Esophagus muscularis mucosa (tissue), 4 donors: ENCODE measurements around the genes KDM1B and SOX4.

DNA sequence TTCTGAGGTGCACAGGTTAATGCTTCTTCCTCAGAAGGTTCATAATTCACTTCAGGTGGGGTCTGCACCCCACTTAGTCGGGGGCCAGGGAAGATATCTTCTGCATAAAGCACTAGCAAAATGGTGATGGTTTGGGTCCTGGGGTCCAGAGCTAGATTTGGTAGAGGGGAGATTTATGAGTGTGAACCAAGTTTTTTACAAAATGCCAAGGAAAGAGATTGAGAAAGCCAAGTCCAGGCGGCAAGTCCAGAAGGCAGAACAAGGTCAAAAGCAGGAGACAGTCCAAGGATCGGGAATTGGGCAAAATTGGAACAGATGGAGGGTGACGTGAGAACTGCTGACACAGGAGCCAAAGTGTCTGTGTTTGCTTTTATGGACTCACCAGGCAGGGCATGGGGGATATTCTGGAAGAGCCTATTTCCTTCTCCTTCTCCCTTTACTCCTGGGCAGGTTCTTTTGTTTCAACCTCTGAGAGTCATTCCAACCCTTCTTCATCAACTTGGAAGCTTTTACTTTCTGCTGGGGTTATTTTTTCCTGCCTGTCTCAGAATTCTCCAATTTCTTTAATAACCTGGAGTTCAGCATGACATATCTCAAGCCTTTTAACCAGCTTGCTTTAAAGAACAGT is 4.1 kb downstream of the NHLRC1 start:
- PRO-cap = no peak
- RAMPAGE, long total RNA, 4 experiments = no peak in any of the 4 experiments

DNA sequence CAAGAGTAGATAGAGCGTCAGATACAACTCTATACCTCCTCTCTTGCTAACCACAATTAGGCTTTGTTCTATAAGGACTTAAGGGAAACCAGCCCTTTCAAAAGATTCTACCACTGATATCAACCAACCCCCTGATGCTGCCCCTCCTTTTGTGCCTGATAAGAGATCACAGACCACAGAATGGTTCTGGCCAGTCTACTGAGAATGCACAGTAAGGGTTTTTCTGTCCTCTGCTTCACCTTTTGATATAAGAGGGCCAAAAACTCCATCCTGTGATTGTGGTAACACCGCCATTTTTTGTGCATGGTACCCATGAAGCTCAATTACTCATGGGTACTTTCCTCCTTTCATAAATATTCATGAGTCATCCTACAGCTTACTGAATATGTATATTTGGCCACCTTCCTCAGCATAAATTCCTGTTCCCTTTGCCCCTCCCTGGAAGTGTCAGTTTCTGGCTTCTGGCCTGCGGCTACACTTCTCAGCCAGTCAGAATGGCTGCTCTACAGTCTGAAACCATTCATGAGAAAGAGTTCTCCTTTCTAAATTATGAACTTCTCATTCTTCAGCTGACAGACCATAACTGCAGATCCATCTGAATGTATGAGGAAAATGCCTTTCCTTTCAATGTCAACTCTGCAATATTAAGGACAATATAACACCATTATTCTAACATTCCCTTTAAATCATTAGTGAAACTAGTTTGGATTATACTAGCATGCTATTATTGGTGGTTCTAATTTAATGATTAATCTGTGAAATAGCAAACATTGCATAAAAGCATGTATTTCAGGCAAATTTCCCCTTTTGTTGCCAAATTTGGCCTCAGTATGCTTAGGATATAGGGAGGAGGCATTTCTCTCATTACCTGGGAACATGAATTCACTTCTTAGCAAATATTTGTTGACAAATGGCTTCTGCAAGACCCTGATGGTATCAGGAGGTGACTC is 1.9 kb downstream of the TPMT start:
- PRO-cap = unidirectional peak, plus-strand start at position 561 of the sequence
- RAMPAGE, long total RNA, 4 experiments = no peak in any of the 4 experiments

DNA sequence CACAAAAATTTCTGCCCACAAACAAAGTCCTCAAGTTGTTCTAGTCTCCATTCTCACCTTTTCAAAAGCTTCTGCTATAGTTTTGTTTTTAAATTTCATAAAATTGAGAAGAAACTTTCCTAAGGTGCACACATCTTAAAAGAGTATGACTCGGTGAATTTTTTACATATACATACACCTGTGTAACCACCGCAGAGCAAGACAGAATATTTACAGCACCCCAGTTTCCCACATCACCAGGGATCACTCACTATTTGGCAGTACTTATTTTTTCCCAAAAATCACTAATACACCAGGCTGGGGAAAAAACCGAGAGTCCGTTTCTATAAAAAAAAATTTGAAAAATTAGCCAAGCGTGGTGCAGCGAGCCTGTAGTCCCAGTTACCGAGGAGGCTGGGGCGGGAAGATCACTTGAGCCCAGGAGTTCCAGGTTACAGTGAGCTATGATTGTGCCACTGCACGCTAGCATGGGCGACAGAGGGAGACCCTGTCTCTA is 550 bp downstream of the TPMT start:
- PRO-cap = unidirectional peak, plus-strand start at position 387 of the sequence
- RAMPAGE, long total RNA, 4 experiments = no peak in any of the 4 experiments

DNA sequence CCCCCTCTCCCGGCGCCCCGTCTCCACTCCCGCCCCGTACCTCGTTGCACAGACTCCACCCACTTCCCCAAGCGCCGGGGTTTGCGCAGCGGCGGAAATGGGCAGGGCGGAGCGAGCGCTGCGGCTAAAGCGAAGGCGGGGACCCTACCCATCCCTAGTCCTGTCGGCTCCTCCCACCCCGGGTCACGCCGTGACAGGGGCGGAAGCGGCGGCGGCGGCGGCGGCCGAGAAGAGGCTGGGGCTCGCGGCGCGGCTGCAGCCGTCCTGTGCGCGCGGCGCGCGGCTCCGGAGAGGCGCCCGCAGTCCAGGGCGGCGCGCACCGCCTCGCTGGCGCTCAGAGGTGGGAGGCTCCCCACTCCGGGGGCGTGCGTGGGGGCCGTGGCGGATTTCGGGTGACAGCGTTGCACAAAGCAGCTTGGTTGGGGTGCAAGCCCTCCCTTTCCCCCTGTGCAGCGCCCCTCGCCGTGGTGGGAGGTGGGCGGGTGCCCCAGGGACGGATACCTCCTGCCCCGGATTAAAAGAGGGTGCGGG is at the start of gene KDM1B:
Gene KDM1B (plus strand): TSS at position 191 of the 531 bp plus-strand sequence.
- PRO-cap = bidirectional peak, plus-strand start at position 191 of the sequence, minus-strand start outside the sequence
- RAMPAGE, long total RNA, 4 experiments = no peak in any of the 4 experiments

DNA sequence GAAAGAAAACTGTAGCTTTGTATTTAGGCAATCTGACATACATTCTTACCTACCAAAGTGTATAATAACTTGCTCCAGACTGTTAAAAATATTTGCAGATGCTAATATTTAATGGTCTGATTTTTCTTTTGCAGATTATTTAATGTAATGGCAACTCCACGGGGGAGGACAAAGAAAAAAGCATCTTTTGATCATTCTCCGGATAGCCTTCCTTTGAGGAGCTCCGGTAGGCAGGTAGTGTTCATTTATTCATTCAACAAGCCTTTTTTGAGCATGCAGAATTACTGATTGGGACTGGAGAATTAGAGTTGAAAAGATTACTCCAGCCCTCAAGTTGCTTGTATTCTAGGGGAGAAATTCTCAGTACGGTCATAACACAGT is 4.5 kb downstream of the KDM1B start:
- PRO-cap = no peak
- RAMPAGE, long total RNA, 4 experiments = no peak in any of the 4 experiments

GRCh38 chr6:18213358-18214035 is 50.8 kb downstream of the DEK start:
- PRO-cap = no peak
- RAMPAGE, long total RNA, 4 experiments = no peak in any of the 4 experiments

DNA sequence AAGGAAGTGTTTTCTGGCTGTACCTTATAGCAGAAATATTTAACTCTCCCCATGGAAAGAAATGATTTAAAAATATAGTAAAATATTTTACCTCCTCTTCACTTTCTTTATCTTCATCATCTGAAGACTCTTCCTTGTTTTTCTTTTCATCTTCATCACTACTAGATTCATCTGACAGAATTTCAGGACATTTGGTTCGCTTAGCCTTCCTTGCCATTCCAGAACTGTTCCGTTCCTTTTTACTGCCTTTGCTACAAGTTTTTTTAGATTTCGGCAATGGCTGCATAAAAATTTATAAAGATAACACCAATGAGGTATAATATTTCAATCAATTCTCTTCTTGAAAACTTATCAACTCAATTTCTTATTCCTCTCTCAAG is 14.8 kb downstream of the DEK start:
- PRO-cap = no peak
- RAMPAGE, long total RNA, 4 experiments = start-site peak on the minus strand in 2 of 4 experiments, centred at positions 161 to 267 of the sequence, 37 to 310 reads per replicate

- PRO-cap = no peak
- RAMPAGE, long total RNA, 4 experiments = no peak in any of the 4 experiments
These were observed 60.6 kb downstream of the RNF144B start for GRCh38 chr6:18447405-18448595.

- PRO-cap = no peak
- RAMPAGE, long total RNA, 4 experiments = no peak in any of the 4 experiments
These were observed 10.3 kb downstream of the MBOAT1 start for GRCh38 chr6:20201864-20202457.

GRCh38 chr6:20301848-20302617 is 89.8 kb upstream of the MBOAT1 start:
- PRO-cap = no peak
- RAMPAGE, long total RNA, 4 experiments = no peak in any of the 4 experiments

DNA sequence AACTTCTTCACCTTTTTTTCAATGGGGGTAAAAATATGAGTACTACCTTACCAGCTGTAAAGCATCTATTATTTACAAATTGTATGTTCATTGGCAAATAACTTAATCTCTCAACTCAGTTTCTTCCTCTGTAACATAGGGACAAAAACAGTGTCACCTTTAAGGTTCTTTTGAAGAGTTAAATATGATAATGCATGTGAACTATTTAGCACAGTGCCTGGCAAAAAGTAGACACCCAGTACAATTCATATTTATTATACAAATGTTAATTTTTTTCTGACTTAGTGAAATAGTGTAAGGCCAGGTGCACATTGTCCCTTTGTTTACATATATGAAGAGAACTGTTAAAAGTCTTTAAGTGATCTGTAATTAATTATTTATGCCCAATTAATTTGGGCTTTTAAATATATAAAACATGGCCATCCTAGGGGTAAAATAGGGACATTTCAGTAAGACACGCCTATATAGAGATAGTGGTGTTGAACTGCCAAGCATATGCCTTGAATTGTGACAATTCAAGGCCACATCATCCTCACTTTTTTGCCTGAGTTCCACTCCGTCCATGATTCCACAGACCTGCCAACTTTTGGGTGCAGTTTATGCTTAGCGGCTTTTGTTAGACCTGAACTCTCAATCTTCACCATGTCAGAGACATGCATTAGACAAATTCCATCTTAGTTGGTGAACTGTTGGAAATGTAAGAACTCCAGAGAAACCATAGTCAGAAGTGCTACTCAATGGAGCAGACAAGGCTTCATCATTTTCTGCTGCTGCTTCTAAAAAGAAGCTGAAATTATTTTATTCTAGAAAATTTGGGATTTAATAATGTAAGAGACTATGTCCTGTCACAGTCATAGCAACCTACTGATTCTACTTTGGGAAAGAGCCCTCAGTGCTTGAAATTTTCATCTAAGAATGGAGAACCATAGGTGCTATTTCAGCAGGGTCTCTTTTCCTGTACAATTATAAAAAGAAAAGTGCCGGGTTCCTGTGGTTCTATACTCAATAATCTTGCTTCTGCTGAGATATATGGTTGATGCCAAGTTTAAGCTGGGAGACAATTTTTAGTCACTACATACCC is 4.8 kb downstream of the E2F3 start:
- PRO-cap = no peak
- RAMPAGE, long total RNA, 4 experiments = no peak in any of the 4 experiments

DNA sequence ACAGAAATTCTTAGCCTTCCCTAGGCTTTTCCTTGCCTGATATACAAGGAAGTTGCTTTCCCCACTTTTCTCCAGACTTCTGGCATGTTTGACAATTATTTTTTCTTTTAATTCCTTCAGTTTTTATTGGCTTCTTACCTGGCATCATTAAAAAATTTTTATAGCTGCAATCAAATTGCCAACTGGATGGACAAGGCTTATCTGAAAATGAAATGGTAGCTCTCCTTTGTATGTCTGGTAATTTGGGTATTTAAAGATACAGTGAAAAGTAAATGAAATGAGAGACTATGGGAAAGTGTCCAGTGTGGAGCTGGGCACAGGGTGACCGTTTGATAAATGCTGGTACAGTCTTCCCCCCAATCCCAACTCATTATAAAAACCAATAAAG is 15.3 kb downstream of the E2F3 start:
- PRO-cap = no peak
- RAMPAGE, long total RNA, 4 experiments = no peak in any of the 4 experiments

DNA sequence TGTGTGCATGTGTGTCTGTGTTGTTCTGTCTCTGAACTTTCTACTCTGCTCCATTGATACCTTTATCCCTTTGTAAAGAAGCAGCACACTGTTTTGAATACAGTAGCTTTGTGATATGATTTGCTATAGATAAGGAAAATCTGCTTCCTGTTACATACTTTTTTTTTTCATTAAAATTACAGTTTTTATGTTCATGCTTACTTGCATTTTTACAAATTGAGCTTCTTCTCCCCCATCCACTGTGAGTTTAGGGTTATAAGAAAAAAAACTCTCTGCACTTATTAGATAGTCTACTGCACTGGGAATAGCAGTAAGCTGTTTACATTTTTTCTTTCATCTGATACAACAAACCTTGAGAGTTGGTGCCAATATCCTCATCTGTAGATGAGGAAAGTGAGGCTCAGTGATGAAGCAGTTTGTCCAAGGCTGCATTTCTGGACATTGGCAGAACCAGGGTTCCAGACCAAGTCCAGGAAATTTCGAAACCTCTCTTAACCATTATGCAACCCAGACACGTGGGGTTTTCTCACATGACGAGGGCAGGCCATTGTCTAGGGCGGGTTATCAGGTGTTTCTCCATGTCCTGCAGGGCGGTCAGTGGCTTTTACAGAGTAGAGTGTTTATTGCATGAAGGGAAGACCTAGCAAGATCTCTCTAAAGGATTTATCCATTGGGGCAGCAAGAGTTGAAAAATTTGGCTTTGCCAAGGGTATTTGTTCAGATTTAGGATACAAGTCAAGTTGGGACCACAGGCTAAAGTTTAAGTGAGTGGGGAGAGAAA is 22.9 kb downstream of the E2F3 start:
- PRO-cap = no peak
- RAMPAGE, long total RNA, 4 experiments = no peak in any of the 4 experiments

- PRO-cap = no peak
- RAMPAGE, long total RNA, 4 experiments = no peak in any of the 4 experiments
These were observed 53.2 kb upstream of the CDKAL1 start for GRCh38 chr6:20481090-20481470.

DNA sequence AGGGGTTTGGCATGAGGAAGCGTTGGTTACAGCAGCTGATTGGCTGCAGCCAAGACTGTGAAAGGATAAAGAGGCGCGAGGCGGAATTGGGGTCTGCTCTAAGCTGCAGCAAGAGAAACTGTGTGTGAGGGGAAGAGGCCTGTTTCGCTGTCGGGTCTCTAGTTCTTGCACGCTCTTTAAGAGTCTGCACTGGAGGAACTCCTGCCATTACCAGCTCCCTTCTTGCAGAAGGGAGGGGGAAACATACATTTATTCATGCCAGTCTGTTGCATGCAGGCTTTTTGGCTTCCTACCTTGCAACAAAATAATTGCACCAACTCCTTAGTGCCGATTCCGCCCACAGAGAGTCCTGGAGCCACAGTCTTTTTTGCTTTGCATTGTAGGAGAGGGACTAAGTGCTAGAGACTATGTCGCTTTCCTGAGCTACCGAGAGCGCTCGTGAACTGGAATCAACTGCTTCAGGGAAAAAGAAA is at the start of gene SOX4:
Gene SOX4 (plus strand): TSS at position 96 of the 473 bp plus-strand sequence.
- PRO-cap = bidirectional peak, plus-strand start at position 96 of the sequence, minus-strand start outside the sequence
- RAMPAGE, long total RNA, 4 experiments = start-site peak on the plus strand in 4 of 4 experiments, centred at positions 93 to 94 of the sequence, 49 to 135 reads per replicate

GRCh38 chr6:21885385-21886268 is 292.1 kb downstream of the SOX4 start:
- PRO-cap = no peak
- RAMPAGE, long total RNA, 4 experiments = no peak in any of the 4 experiments

DNA sequence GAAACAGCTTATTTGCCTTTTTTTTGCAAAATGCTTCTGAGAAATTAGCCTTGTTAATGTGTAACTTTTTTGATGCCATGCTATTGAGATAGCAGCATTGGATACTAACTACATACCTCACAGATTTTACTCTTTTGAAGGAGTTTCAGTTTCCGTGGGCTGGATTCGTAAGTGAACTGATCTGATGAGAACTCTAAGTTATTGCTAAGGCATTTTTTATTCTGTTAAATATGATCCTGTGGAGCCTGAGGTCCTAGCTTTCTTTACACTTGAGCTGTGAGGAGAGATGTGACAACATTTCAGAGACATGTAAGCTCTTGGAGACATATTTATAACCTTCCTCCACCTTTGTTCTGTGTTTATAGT is 345.5 kb downstream of the PRL start:
- PRO-cap = no peak
- RAMPAGE, long total RNA, 4 experiments = no peak in any of the 4 experiments

GRCh38 chr6:22348942-22349644 is 52.3 kb upstream of the PRL start:
- PRO-cap = no peak
- RAMPAGE, long total RNA, 4 experiments = no peak in any of the 4 experiments

DNA sequence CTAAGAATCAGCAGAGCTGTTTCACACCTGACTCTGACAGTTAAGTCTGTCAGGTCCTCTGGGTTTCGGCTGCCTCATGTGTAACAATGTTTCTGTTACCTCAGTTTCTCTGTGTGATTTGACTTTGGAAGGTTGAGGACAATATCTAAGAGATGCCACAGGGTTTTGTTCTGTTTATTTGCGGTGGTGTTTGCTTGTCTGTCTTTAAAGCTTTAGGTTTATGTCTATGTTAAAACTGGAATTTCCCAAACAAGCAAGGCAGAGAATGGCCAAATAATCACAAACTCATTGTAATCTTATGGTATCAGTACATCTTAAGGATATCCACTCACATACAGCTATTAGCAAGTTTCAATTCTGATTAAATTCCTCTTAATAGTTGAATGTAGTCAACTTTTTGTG is 319.3 kb downstream of the HDGFL1 start:
- PRO-cap = no peak
- RAMPAGE, long total RNA, 4 experiments = no peak in any of the 4 experiments

DNA sequence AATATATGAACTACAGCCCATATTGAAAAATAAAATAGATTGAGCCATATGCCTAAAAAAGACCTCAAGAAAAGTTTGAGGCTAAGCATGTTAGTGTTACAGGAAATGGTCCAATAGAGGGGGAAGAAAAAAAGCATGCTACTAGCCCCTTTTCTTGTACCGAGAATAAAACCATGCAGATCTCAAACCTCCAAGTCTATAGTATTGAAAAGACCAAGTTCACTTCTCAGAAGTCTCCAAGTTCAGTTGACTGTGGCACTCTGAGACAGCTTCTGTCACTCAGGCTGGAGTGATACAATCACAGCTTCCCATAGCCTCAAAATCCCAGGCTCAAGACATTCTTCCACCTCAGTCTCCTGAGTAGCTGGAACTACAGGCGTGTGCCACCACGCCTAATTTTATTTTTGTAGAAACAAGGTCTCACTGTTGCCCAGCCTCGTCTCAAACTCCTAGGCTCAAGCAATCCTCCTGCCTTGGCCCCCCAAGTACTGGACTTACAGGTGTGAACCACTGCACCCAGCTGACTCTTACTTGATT is 16.2 kb downstream of the C6orf62 start:
- PRO-cap = no peak
- RAMPAGE, long total RNA, 4 experiments = no peak in any of the 4 experiments